IMR-90 (cell line): ENCODE measurements around the gene RRAGC.

GRCh38 chr1:37939900-37941148, 6.5 kb downstream of the INPP5B start:
- RRBS, result no CpG with 5 or more reads among the region's 9 CpGs
CAGE:
- cytosol, long polyA plus RNA, result no peak
- long polyA plus RNA, result no peak
- nucleus, long polyA plus RNA, result no peak

- RRBS, result no CpG with 5 or more reads among the region's 7 CpGs
CAGE:
- cytosol, long polyA plus RNA, result no peak
- long polyA plus RNA, result no peak
- nucleus, long polyA plus RNA, result no peak
Measured at GRCh38 chr1:37991946-37992594, 2.2 kb upstream of the SF3A3 start.

GRCh38 chr1:38000253-38000817, 5.0 kb downstream of the FHL3 start:
- RRBS, result no CpG with 5 or more reads among the region's 5 CpGs
CAGE:
- cytosol, long polyA plus RNA, result no peak
- long polyA plus RNA, result no peak
- nucleus, long polyA plus RNA, result no peak

GRCh38 chr1:38246928-38247284, 200.3 kb upstream of the POU3F1 start:
- RRBS, result no CpG with 5 or more reads among the region's 14 CpGs
CAGE:
- cytosol, long polyA plus RNA, result no peak
- long polyA plus RNA, result no peak
- nucleus, long polyA plus RNA, result no peak

DNA sequence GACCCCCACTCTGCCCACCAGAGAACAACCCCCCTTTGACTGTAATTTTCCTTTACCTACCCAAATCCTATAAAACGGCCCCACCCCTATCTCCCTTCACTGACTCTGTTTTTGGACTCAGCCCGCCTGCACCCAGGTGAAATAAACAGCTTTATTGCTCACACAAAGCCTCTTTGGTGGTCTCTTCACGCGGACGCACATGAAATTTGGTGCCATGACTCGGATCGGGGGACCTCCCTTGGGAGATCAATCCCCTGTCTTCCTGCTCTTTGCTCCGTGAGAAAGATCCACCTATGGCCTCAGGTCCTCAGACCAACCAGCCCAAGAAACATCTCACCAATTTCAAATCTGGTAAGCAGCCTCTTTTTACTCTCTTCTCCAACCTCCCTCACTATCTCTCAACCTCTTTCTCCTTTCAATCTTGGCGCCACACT, 378.7 kb upstream of the POU3F1 start:
- RRBS, result no CpG with 5 or more reads among the region's 9 CpGs
CAGE:
- cytosol, long polyA plus RNA, result no peak
- long polyA plus RNA, result no peak
- nucleus, long polyA plus RNA, result no peak

DNA sequence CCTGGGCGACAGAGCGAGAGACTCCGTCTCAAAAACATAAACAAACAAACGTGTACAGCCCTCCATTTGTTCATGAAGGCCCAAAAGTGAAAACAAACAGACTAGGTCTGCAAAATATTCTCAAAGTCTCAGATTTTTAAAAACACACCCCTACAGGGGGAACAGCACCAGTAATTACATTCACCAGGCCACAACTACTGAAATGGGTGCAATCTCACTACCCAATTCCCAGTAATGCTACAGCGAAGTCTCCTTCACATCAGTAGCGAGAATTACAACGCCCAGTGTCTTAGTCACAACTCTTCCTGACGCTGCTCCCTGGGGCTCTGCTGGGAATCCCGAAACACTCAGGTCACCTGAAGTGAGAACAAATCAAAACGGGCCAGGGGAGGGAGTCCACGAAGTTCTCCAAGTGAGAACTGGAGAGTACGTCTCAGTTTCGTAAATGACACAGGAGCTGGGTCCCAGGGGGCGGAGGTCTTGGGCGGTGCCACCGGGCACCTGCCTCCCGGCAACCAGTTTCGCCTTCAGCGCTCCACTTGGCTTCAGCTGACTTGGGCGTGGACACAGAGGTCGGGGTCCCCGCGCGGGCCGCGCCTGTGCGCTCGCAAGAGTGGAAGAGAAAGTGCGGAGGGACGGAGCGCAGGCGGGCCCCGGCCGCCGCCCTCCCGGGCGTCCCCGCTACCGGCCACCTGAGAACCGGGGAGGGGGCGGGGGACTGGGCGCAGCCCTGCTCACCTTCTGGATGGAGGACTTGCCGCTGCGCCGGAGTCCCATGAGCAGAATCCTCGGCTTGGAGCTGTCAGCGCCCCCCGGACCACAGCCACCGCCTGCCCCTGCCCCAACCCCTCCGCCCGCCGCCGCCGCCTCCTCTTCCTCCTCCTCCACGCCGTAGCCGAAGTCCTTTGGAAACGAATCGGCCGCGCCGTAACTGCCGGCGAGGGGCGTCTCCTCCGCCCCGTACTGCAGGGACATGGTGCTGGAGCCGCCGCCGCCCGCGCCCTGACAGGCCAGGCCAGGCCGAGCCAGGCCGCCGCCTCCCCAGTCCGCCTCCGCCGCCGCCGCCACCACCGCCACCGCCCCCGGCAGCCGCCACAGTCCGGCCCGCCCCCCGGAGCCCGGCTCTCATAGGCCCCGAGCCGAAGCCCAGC, at the start of gene RRAGC:
Gene RRAGC, minus strand, starts transcription at position 1,101 of the 1,151 bp plus-strand sequence.
- RRBS, result 2% methylated on average over 12 of the region's 90 CpGs
CAGE:
- cytosol, long polyA plus RNA, result no peak
- long polyA plus RNA, result no peak
- nucleus, long polyA plus RNA, result no peak

GRCh38 chr1:38859823-38860261, 270 bp upstream of the RRAGC start:
- RRBS, result 2% methylated on average over 13 of the region's 31 CpGs
CAGE:
- cytosol, long polyA plus RNA, result no peak
- long polyA plus RNA, result no peak
- nucleus, long polyA plus RNA, result no peak

DNA sequence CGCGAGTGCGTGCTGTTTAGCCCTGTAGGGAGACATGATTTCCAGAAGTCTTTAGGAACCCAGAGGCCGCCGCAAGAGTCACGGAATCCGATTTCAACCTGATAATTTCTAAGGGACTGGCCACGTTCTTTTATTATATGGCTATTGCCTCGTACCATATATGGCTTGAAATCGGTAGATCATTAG, 851 bp downstream of the AKIRIN1 start:
- RRBS, result no CpG with 5 or more reads among the region's 10 CpGs
CAGE:
- cytosol, long polyA plus RNA, result no peak
- long polyA plus RNA, result no peak
- nucleus, long polyA plus RNA, result no peak

DNA sequence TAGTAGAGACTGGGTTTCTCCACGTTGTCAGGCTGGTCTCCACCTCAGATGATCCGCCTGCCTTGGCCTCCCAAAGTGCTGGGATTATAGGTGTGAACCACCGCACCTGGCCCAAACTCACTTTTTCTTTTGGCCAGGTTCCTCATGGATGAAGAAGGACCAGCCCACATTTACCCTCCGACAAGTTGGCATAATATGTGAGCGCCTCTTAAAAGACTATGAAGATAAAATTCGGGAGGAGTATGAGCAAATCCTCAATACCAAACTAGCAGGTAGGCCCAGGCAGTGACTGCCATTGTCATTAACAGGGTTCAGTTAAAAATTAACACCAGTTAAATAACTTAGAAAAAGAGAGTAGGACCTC, 9.7 kb downstream of the AKIRIN1 start:
- RRBS, result no CpG with 5 or more reads among the region's 6 CpGs
CAGE:
- cytosol, long polyA plus RNA, result no peak
- long polyA plus RNA, result no peak
- nucleus, long polyA plus RNA, result no peak

- RRBS, result no CpG with 5 or more reads among the region's 2 CpGs
CAGE:
- cytosol, long polyA plus RNA, result no peak
- long polyA plus RNA, result no peak
- nucleus, long polyA plus RNA, result no peak
Measured at GRCh38 chr1:39047712-39048008, 21.5 kb downstream of the NDUFS5 start.

DNA sequence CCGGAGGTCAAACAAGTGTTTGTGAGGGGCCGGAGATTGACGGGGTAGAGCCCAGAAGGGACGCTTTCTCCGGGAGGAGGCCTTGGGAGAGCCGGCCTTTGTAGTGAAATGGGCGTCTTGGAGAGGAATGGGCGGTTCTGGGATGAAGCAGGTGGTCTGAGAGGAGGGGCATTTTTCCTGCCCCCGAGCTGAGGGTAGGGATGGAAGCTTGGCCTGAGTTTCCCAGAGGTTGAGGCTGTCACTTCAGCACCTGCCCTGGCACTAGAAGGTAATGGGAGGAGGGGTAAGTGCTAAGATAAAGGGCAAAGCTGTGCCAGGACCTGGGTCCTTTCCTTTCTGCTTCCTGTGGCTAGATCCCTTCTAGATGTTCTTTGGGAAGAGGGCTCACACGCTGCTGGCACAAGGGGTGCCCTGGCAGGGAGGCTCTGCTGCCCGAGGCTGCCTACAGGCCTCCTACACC, 56.1 kb downstream of the NDUFS5 start:
- RRBS, result 25% methylated on average over 5 of the region's 11 CpGs
CAGE:
- cytosol, long polyA plus RNA, result no peak
- long polyA plus RNA, result no peak
- nucleus, long polyA plus RNA, result no peak

GRCh38 chr1:39110485-39111315, 84.5 kb downstream of the NDUFS5 start:
- RRBS, result no CpG with 5 or more reads among the region's 5 CpGs
CAGE:
- cytosol, long polyA plus RNA, result no peak
- long polyA plus RNA, result no peak
- nucleus, long polyA plus RNA, result no peak

DNA sequence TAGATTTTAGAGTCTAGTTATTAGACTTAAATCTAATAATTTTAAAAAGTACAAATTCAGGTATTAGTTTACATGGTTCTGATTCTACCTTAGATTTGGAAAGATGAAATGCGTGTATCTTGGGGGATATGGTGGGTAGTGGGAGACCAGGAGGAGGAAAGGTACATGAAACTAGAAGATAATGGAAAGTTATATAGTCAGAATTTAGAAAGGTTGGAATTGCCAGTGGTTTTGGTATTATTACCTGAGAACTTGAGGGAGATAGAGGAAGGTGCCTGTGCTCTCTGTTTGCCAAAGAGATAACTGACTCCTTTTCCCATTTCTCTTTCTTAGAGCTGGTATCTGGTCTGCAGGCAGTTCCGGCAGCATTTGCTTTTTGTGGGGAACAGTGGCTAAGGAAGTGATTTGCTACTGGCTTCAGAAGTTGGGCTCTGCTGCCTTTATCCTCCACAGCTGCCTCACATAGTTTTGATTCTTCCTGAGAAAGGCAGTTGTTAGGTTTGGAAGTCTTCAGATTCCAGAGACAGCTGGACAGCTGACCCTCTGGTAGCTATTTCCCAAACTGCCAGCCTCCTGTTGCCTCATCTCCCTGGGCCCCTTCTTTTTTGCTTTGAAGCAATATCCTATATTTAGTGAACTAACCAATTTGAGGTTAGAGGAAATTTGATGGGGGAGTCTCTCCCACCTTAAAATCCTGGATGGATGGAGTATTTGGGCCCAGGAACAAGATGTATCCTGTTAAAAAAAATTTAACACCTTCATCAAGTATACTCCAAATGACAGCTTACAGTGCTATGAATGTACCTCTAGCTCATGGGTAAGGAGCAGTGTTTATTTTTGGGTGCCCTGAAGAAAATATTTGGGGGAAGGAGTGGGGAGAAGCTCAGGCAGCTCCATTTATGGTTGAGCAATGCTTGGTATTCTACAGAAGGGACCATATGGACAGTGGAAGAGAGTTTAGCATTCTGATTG, 62.5 kb upstream of the MACF1 start:
- RRBS, result no CpG with 5 or more reads among the region's 2 CpGs
CAGE:
- cytosol, long polyA plus RNA, result no peak
- long polyA plus RNA, result no peak
- nucleus, long polyA plus RNA, result no peak

GRCh38 chr1:39167668-39168296, 36.7 kb upstream of the MACF1 start:
- RRBS, result no CpG with 5 or more reads among the region's 5 CpGs
CAGE:
- cytosol, long polyA plus RNA, result no peak
- long polyA plus RNA, result no peak
- nucleus, long polyA plus RNA, result no peak

- RRBS, result no CpG with 5 or more reads among the region's 3 CpGs
CAGE:
- cytosol, long polyA plus RNA, result no peak
- long polyA plus RNA, result no peak
- nucleus, long polyA plus RNA, result no peak
Measured at GRCh38 chr1:39183621-39184415, 20.7 kb upstream of the MACF1 start.

GRCh38 chr1:39195124-39195840, 9.2 kb upstream of the MACF1 start:
- RRBS, result no CpG with 5 or more reads among the region's 4 CpGs
CAGE:
- cytosol, long polyA plus RNA, result no peak
- long polyA plus RNA, result no peak
- nucleus, long polyA plus RNA, result no peak

- RRBS, result no CpG with 5 or more reads among the region's 1 CpG
CAGE:
- cytosol, long polyA plus RNA, result no peak
- long polyA plus RNA, result no peak
- nucleus, long polyA plus RNA, result no peak
Measured at GRCh38 chr1:39196702-39197230, 7.7 kb upstream of the MACF1 start.

GRCh38 chr1:39216311-39216871, 11.9 kb downstream of the MACF1 start:
- RRBS, result no CpG with 5 or more reads among the region's 2 CpGs
CAGE:
- cytosol, long polyA plus RNA, result no peak
- long polyA plus RNA, result no peak
- nucleus, long polyA plus RNA, result no peak

DNA sequence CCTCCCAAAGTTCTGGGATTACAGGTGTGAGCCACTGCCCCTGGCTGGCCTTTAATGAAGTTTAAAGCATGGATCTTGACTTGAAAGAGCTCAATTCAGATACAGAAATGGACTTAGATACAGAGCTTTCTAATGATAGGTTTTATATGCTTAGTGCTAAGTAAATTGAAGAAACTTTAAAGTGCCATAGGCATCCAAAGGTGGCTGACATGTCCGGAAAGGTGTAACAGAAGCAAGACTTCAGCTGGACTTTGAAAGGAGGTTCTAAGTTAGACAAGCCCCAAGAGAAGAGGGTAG, 16.2 kb downstream of the MACF1 start:
- RRBS, result no CpG with 5 or more reads among the region's 1 CpG
CAGE:
- cytosol, long polyA plus RNA, result no peak
- long polyA plus RNA, result no peak
- nucleus, long polyA plus RNA, result no peak

DNA sequence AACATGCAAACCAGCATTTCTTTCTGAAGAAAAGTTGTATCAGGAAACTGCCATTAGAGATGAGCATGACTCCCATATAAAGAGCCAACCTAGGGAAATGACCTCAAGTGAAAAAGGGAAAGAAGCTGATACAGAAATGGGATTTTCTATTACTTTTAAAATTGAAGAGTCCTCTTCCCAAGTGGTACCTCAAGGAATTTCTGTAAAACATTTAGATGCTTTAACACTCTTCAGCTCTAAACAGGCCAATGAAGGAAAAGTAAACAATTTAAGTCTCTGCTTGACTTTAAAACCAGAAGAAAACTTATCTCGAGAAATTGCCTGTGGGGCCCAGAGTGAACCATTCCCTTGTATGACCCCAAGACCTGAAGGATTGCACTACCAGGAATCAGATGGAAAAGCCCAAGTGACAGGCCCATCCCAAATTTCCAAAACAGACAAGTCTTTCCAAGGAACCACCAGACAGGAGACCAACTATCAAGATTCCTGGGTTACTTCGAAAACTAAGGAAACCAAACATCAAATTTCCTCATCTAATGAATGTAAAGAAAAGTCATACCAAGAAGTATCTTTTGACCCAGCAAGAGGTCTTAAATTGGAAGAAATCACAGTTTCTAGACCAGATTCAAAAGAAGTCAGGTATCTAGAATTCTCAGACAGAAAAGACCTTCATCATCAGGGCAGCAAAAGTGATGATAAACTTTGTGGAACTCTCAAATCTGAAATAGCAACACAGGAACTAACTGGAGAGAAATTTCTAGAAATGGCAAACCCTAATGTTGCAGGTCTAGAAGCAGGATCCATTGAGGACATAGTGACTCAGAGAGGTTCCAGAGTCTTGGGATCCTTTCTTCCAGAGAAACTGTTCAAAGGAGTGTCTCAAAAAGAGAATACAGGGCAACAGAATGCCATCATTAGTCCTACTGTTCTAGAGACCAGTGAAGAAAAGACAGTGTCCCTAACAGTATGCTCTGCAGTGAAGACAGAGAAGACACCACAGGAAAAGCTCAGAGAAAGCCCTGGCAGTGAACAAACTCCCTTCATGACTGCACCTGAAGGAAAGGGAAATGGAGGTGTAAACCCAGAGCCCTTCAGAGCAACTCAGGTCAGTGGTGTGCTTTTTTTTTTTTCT, 131.4 kb downstream of the MACF1 start:
- RRBS, result no CpG with 5 or more reads among the region's 2 CpGs
CAGE:
- cytosol, long polyA plus RNA, result no peak
- long polyA plus RNA, result no peak
- nucleus, long polyA plus RNA, result no peak